Daoy (cell line): ENCODE results near the gene DCN.

- RAMPAGE, long total RNA, result no peak
These were observed 344.9 kb upstream of the MGAT4C start for GRCh38 chr12:86601095-86601552.

GRCh38 chr12:88299718-88300269 is 157.7 kb downstream of the TMTC3 start:
- RAMPAGE, long total RNA, result no peak

GRCh38 chr12:89081170-89081597 is 271.1 kb downstream of the DUSP6 start:
- RAMPAGE, long total RNA, result no peak

DNA sequence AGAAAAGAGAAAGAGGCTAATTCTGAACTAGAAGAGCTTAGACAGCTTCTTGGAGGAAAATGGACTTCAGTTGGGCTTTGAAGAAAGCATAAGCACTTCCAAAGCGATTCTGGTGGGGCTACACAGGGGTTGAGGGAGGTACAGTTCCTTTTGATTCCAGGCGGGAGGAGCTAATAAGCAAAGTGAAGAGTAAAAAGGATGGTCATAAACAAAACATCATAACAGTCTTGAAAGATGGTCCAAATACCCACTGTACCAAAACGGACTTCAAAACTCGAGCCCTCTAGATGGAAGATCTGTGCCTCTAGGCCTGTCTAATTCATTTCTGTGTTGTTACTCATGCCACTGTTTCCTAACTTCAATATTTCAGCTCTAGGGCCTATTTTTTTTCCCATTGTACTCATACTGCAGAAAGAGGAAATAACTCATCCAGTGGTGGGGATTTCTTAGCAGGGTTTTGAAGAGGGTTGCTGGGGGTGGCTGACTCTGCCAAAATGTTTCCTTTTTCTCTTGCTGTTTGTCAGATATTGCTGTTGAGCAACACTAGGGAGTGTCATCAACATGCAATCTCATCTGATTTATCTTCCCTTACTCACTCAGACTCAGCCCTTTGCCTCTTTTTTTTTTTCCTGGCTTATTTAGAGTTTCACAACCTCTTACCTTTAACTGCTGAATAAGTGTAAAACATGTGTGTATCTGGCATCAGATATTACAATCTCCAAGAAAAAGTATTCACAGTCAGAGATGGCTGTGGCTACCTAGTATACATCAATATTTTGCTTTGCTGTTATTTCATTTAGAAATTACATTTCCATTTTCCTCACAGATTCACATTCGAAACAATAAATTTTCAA is 189.6 kb downstream of the DUSP6 start:
- RAMPAGE, long total RNA, result no peak

DNA sequence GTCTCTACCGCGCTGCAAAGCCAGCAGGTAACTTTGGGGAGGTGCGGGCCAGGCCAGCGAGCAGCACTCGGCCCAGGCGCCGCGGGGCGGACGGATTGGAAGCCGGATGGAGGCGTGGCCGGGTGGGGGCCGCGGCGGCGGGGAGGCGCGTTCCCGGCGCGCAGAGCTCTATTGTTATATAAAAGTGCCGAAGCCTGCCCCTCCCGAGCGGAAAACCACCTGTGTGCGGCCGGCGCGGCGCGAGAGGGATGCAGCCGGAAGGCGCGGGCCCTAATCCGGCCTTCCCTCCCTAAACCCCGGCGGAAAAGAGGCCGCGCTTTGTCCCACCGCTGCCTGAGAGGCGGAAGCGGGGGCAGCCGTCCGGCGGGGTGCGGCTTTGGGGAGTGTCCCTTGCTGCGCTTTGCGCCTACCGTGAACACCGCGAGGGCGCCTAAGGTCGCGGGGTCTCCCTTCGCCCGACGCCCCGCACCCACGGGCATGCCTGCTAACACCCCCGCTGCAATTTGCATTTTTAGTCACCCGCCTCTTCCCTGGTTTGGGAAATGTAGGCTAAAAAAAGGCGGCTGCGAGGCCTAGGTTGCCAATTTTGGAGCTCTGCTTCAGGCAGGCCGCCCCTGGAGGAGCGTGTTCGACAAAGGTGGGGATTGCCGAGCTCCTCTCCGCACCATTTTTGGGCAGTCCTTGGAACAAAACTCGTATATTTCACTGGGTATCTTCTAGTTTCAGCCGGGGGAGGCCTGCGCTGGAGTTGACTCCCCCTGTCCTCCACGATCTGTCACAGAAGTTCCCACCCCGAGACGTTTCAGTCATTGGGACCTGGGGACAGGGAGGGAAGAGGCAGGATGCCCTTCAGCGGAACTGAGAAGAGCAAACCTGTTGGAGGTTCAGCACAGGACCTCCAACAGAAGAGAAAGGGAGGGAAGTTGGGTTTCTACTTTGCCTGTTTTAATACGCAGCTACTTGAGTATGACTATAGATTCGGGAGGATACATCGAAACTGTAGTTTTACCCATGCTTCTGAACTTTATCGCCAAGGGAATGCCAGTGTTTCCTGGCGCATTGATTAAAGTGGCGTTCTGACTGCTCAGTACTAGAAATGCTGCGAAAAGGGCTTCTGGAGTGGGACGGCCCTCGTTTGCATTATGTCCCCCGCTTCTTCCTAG is 2.0 kb upstream of the DUSP6 start:
- RAMPAGE, long total RNA, result no peak

- RAMPAGE, long total RNA, result no peak
These were observed 38.3 kb upstream of the DUSP6 start for GRCh38 chr12:89390568-89391055.

DNA sequence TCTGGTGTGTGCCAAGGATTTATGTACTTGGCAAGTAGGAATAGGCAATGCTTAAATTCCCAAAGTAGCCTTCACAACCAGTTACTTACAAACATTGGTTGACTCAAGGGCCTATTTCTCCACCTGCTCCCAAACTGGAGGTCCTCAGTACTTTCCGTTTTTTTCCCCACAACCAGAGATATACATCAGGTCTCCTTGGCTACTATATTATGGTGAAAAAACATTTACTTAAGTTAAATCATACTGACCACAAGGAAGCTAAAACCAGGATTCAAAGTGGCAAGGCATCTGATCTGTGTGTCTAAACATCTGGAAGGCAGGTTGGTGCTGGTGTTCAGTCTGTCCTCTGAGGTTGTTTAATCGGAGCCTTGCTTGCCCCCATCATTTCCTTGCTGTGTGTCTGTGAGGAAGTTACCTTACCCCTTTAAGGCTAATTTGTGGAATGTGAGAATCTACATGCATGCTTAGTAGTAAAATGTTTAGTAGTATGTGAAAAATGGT is 75.7 kb downstream of the GALNT4 start:
- RAMPAGE, long total RNA, result no peak

DNA sequence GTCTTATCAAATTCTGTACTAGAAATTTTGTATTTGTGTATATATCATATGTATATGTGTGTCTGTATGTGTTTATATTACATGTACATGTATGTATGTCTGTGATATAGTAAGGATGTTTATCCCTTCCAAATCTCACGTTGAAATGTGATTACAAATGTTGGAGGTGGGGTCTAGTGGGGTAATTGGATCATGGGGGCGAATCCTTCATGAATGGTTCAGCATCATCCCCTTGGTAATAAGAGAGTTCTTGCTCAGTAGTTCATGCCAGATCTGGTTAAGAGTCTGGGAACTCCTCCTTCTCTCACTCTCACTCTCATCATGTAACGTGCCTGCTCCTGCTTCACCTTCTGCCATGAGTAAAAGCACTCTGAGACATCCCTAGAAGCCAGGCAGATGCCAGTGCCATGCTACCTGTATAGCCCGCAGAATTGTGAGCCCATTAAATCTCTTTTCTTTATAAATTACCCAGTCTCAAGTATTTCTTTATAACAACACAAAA is 61.0 kb downstream of the ATP2B1 start:
- RAMPAGE, long total RNA, result no peak

- RAMPAGE, long total RNA, result no peak
These were observed 16.5 kb downstream of the CCER1 start for GRCh38 chr12:90938482-90938878.

DNA sequence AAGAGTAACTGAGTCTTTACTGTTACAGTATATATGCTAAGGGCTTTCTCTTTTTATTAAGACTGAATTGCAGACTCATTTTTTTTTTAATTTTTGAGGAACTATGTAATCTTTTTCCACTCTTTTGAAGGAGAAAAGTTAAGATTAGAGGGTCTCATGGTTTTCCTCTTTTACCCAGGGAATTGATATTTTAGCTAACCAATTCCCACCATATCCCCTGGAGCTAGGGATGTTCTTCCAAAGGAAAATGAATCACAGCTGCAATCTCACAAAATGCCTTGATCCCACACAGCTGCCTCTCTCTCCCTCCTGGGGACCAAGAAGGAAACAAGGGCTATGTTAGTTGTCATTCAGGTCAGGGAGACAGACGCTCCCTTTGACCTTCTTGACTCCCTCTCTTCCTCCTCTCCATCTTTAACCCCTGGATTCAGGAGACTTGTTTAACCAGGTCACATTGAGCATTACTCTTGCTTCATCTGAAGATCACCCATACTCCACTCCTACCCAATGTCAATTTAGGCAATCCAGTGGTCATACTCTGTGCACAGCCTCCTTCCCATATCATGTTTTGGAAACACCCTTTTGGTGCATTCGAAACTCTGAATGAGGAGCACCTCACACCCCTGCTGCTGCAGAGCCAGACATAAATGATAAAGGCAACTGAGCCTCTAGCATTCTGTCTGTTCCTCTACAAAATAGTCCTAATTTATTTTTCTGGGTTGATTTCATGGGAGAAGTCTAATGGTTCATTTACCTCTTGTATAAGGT is 9.4 kb downstream of the DCN start:
- RAMPAGE, long total RNA, result no peak

GRCh38 chr12:91182490-91183340 is at the start of gene DCN:
TSS of gene DCN (minus strand) at chr12:91182817.
- RAMPAGE, long total RNA, result no peak

GRCh38 chr12:91239478-91240111 is 57.0 kb upstream of the DCN start:
- RAMPAGE, long total RNA, result no peak

DNA sequence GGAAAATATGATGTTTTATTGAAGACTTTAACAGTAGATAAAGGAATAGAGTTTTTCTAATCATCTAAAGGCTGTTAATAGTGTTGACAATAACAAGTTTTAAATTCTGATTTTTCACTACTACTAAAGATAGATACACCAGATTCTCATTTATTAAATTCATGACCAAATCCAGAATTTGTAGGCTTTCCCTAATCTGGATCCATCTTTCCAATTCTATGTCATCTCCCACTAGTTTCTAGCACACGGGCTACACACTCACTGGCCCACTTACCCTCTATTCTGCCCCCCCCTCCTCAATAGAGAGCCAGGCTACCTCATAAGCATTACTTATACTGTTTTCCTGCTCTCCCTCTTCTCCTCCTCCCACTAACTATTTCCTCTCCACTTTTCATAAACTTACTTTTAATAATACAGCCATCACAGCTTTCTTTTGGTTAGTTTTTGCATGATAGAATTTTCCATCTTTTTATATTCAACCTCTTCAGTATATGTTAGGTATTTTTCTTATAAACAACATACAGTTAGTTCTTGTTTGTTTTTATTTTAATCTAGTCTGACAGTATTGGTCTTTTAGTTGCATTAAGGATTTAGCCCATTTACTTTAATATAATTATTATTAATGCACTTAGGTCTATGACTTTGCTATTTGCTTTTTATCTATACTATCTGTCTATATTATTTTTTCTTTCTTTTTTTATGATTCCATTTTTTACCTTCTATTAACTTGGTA is 32.3 kb downstream of the BTG1 start:
- RAMPAGE, long total RNA, result no peak

DNA sequence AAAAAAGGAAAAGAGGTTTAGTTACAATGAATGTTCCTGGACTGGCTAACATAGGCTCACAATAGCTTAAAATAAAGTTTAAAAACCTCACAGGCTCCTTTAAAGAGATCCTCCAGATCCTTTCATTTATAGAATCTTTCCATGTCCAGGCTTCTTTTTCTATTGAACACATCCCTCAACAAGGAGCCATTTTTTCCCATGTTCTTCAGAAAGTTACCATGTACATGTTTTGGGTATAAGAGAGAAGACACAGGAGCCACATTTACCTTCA is 20.4 kb downstream of the BTG1 start:
- RAMPAGE, long total RNA, result no peak

- RAMPAGE, long total RNA, result no peak
These were observed 13.6 kb downstream of the BTG1 start for GRCh38 chr12:92131716-92132840.

DNA sequence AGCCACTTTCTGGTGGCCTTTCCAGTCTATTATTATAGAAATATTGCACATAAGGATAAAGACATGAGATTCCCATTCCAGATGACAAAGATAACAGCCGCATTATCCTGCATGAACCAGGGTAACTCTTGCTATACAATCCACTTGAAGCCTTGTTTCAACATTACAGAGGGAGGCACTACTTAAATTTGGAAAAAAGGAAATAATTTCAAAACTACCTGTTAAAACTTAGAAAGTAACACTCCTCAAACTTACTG is 4.5 kb downstream of the BTG1 start:
- RAMPAGE, long total RNA, result no peak

- RAMPAGE, long total RNA, result no peak
These were observed 268.1 kb upstream of the PLEKHG7 start for GRCh38 chr12:92434723-92435030.

GRCh38 chr12:92485414-92485876 is 217.3 kb upstream of the PLEKHG7 start:
- RAMPAGE, long total RNA, result no peak

DNA sequence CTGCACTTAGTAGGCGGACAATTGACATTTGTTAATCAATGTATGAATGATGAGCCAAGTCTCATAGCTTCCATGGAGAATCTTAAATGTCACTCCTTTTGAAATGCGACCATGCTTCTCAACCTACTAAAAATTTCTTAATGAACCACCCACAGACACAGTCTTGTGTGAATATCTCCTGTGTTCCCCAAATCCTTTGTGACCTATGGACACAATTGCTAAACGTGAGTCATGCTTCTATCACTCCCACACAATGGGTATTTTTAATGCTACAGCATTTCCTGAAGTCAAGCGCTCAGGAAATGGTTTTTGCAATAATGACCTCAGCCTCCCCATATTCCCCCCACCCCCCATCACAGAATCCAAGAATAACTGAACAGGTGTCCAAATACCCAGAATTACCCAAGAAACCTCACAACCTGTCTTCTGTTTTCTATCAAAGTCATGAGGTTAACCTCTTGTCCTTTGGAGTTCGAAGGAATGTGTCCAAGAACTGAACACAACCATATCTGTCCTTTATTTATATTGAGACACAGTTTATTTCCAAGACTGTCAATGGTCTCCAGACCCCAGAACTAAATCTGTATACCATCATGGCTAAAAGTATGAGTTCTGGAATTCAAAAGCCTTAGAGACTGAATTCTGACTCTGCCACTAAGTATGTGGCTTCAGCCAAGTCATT is 163.5 kb upstream of the PLEKHG7 start:
- RAMPAGE, long total RNA, result no peak

- RAMPAGE, long total RNA, result no peak
These were observed 100.2 kb upstream of the PLEKHG7 start for GRCh38 chr12:92602620-92603046.